Skeletal muscle tissue (tissue), 7 donors: ENCODE measurements around a stretch of chr5.

- PRO-cap, 3 experiments, result no peak in any of the 3 experiments
- RAMPAGE, long total RNA, result no peak
- RRBS, 2 experiments, result no CpG with 5 or more reads among the region's 15 CpGs
Observed at GRCh38 chr5:133932369-133933357, 35.8 kb downstream of the C5orf15 start.

DNA sequence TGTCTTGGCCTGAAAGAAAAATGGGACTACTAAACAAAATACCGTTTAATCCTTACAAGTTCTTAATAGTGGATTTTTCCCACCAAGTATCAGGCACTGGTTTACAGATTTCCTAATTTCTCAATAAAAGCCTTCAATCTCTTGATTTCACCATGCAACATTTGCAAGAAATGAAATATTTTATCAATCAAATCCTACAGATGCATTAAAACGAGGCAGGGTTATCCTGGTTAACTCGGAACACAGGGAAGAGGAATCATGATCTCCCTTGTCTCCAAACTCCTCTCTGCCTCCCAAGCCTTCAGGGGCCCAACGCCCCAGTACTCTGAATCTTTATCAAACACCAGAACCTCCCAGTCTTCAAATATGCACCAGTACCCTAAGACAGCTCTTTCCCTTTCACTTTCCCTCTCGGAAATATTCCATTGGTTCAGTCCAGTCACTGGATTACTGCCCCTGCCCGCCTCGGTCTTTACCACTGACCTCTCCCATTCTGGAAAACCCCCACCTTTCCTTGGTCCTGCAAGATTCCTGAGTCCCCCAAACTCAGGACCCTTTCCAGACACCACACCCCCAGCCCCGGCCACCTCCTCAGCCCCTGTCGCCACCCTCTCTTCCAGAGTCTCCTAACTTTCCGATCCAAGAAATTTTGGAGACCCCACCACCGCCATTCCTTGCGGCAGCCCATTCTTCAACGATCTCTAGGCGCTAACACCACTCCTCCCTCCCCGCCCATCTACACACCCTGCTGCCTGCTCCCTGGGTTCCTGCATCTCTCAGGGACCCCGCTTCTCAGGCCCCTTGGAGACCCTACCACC, 765 bp downstream of the C5orf15 start:
- PRO-cap, 3 experiments, result no peak in any of the 3 experiments
- RAMPAGE, long total RNA, result no peak
- RRBS, 2 experiments, result no CpG with 5 or more reads among the region's 16 CpGs

DNA sequence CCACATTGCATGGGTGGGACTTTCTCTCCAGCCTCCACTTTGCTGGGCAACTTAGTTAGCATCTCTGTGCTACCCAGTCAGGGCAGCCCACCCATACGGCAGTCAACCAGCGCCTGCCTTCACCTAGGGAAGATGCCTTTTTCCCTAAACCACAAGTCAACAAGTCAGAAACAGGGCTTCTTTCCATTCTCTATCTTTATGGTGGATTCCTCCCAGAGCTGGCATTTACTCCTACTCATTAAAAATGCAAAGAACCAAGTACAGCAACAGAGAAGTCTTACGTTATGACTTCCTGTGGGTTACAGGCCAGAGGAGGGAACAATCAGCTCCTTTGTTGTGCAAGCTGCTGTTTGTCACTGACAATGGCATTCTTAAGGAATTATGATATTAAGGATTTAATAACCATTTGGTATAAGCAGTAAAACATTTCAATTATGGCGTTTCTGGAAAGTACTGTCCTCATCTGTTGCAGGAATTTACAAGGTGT, 48.9 kb upstream of the VDAC1 start:
- PRO-cap, 3 experiments, result no peak in any of the 3 experiments
- RAMPAGE, long total RNA, result no peak
- RRBS, 2 experiments, result no CpG with 5 or more reads among the region's 4 CpGs

GRCh38 chr5:134079571-134080161, 34.8 kb upstream of the TCF7 start:
- PRO-cap, 3 experiments, result no peak in any of the 3 experiments
- RAMPAGE, long total RNA, result no peak
- RRBS, 2 experiments, result 76 to 80% methylated on average over 1 of the region's 6 CpGs

- PRO-cap, 3 experiments, result no peak in any of the 3 experiments
- RAMPAGE, long total RNA, result no peak
- RRBS, 2 experiments, result no CpG with 5 or more reads among the region's 12 CpGs
Observed at GRCh38 chr5:134122063-134123164, 7.9 kb downstream of the TCF7 start.

DNA sequence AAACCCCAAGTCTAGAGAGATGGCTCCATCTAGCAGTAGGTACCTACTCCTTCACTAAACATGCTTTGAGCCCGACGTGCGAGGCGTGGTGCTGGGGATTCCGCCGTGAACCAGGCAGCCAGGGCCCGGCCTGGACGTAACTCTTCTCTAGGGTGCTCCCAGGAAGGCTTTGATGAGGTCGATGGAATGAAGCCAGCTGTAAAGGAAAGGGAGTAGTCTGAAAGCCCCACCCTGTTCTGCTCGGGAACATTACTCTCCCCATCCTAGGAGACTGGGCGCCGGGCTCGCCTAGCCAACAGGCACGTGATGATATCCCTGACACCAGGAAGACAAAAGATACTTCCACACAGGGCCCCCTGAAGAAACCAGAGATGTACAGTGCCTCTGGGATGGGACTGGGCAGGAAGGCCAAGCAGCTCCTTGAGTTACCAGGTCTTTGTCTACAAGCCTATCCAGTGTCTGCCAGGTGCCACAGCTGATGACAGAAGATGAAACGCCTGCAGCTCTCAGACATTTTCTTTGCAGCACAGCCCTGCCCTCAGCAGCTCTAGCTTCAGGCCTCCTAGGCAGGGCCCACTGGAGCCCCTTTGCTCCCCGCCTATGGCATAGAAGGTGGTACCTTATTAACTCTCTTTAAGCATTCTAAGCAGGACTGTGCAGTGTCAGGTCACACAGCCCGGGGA, 1.1 kb upstream of the SKP1 start:
- PRO-cap, 3 experiments, result no peak in any of the 3 experiments
- RAMPAGE, long total RNA, result no peak
- RRBS, 2 experiments, result 67% methylated on average over 1 of the region's 17 CpGs; no CpG with 5 or more reads in 1 of the 2 experiments

GRCh38 chr5:134190999-134191696, 14.4 kb upstream of the SKP1 start:
- PRO-cap, 3 experiments, result no peak in any of the 3 experiments
- RAMPAGE, long total RNA, result no peak
- RRBS, 2 experiments, result no CpG with 5 or more reads among the region's 3 CpGs

DNA sequence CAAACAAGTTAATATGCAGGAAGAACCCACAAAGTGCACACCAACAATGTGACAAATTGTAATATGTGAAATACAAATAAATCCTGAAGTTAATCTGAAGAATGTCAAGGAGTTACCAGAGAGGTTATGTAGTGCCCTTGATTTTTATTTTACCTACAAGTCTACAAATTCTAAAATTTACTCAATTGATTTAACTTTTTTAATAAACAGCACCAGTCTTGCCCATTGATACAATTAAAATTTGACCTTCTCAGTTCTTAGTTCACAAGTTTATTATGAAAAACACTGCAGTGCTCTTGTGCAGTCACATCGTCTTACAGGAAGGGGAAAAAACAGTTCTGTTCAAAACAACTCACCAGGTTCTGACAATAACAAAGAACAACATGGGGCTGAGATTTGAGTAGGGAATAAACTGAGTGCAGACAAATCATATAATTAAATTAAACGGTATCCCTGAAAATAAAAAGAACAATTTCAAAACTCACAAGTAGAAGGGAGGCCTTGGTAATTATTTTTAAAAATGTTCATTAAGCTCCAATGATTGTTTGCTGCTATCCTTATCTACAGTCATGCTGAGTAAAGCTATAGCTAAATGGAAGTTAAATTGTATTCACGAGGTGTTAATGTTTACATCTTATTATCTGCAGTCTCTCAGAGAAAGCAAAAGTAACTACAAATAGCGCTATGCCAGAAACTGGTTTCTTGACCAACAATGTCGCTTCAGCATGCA, 20.3 kb upstream of the SKP1 start:
- PRO-cap, 3 experiments, result no peak in any of the 3 experiments
- RAMPAGE, long total RNA, result no peak
- RRBS, 2 experiments, result no CpG with 5 or more reads among the region's 5 CpGs

DNA sequence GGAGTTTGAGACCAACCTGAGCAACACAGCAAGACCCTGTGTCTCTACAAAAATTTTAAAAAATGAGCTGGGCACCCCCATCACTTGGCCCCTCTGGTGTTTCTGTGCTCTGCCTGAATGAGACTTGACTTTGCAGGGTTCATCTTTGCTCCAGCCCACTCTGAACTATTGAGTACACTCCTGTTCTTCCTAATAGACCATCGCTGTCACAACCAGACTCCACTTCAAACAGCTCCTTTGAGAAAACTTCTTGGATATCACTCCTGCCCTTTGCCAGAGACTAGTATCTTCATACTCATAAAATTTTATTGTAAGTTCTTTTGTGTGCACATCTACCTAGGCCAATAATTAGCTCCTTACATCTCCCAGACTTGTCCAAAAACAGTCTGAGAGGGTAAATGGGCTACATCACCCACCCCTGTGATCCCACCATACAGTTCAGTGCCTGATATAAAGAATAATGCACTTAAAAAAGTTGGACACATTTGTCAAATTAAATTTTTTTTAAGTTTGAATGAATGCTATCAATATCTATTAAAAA, 24.5 kb upstream of the SKP1 start:
- PRO-cap, 3 experiments, result no peak in any of the 3 experiments
- RAMPAGE, long total RNA, result no peak
- RRBS, 2 experiments, result no CpG with 5 or more reads among the region's 1 CpG

DNA sequence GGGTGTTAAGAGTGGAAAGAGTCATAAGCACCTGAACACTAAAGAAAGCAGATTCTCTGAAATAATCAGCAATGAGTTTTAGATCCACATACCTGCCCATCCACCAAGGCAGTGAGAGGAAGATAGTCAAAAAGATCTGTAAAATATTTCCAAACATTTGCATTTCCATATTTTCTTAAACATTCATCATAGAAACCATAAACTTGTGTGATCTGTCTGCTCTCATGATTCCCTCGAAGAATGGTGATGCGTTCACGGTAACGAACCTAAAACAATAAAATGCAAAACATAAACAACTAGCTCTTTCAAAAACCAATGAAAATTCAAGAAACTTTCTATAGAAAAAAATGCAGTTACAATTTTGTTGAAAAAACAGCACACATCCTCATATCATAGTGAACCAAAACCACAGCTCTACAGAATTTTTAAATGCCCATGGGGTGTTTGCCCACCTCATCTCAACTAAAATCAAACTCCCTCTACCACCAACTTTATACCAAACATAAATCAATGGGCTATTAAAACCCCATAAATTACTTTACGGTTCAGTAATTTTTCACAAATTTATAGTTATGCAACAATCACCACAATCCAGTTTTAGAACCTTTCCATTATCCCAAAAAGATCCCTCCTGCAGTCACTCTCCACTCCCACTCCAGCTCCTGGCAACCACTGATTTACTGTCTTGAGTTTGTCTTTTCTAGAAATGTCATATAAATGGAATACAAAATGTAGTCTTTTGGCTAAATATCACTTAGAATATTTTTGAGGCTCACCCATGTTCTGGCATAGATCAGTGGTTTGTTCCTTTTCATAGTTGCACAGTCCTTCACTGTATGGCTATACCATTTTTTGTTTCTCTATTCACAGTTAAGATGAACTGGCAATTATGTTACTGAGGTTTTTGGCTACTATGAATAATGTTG, 23.9 kb downstream of the PPP2CA start:
- PRO-cap, 3 experiments, result no peak in any of the 3 experiments
- RAMPAGE, long total RNA, result no peak
- RRBS, 2 experiments, result no CpG with 5 or more reads among the region's 5 CpGs

- PRO-cap, 3 experiments, result no peak in any of the 3 experiments
- RAMPAGE, long total RNA, result no peak
- RRBS, 2 experiments, result no CpG with 5 or more reads among the region's 7 CpGs
Observed at GRCh38 chr5:134223889-134224408, 1.9 kb downstream of the PPP2CA start.

GRCh38 chr5:134397136-134398338, 14.1 kb downstream of the CDKN2AIPNL start:
- PRO-cap, 3 experiments, result no peak in any of the 3 experiments
- RAMPAGE, long total RNA, result no peak
- RRBS, 2 experiments, result no CpG with 5 or more reads among the region's 6 CpGs

DNA sequence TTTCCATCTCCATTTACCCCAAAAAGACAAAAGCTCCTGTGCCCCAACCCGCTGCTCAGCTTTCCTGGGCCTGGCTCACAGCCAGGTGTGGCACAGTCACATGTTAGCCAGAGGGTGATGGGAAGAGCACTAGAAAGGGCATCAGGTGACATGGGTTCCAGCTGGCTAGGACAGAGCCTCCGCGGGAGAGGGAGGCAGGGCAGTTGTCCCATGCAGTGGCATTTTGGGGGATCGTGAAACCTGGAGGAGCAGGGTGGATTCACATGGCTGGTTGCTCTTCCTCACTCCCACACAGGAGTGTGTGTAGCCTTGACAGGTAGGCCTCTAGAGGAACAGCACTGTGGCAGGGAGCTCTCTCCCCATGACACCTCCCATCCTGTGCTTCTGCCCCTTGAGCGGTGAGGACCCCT, 47.5 kb upstream of the CDKN2AIPNL start:
- PRO-cap, 3 experiments, result peak in 1 of 3 experiments; most common plus-strand start position 148 of the sequence (in 1); most common minus-strand start position 66 of the sequence (in 1)
- RAMPAGE, long total RNA, result no peak
- RRBS, 2 experiments, result no CpG with 5 or more reads among the region's 5 CpGs

GRCh38 chr5:134503235-134503784, 22.2 kb upstream of the JADE2 start:
- PRO-cap, 3 experiments, result peak in 2 of 3 experiments; most common plus-strand start chr5:134503649 (in 1); most common minus-strand start chr5:134503601 (in 1)
- RAMPAGE, long total RNA, result no peak
- RRBS, 2 experiments, result no CpG with 5 or more reads among the region's 6 CpGs

DNA sequence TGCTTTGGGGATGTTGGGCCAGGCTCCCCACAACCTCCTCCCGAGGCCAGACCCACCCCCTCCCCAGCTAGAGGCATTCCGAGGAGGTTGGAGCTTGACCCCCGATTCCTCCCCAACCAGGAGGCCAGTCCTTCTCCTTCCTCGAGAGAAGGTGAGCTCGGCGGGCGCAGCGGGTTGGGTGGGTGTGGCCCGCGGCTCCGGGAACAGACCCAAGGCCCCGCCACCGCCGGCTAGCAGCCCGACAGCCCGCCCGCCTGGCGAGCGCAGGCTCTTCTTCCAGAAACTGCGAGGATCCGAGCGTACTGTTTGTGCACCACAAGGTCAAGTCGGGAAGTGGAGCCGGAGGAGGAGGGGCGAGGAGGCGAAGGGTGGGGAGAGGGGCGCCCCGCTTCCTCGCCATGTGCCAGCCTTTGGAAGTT, 1.4 kb upstream of the JADE2 start:
- PRO-cap, 3 experiments, result peak in 3 of 3 experiments; most common plus-strand start position 279 of the sequence (in 3); most common minus-strand start position 285 of the sequence (in 2)
- RAMPAGE, long total RNA, result no peak
- RRBS, 2 experiments, result 2 to 3% methylated on average over 7 of the region's 29 CpGs

- PRO-cap, 3 experiments, result no peak in any of the 3 experiments
- RAMPAGE, long total RNA, result no peak
- RRBS, 2 experiments, result no CpG with 5 or more reads among the region's 4 CpGs
Observed at GRCh38 chr5:134541780-134542127, 16.3 kb downstream of the JADE2 start.

DNA sequence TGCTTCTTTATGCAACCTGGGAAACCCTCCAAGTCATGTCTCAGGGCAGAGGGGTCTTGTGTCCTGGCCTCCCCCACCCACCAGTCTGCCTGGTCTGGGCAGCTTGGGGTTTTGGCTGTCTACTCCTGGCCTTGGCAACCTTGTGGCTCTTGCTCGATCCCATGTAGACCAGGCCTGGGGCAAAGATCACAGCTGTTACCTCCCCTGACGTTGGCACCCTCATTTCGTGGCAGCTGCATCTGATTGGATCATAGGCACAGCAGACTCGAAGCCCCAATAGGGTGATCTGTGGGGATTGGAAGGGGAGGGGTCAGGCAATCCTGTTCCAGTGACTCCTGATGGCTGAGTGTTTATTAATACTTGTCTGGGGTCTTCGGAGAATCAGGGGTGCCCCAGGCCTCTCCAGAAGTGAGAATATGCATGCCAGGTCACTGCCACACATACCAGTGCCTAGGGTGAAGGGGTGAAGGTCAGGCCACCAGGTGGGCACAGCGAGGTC, 28.5 kb downstream of the JADE2 start:
- PRO-cap, 3 experiments, result no peak in any of the 3 experiments
- RAMPAGE, long total RNA, result no peak
- RRBS, 2 experiments, result no CpG with 5 or more reads among the region's 6 CpGs

GRCh38 chr5:134591244-134591753, 41.3 kb downstream of the SAR1B start:
- PRO-cap, 3 experiments, result no peak in any of the 3 experiments
- RAMPAGE, long total RNA, result no peak
- RRBS, 2 experiments, result no CpG with 5 or more reads among the region's 5 CpGs

- PRO-cap, 3 experiments, result no peak in any of the 3 experiments
- RAMPAGE, long total RNA, result no peak
- RRBS, 2 experiments, result no CpG with 5 or more reads among the region's 8 CpGs
Observed at GRCh38 chr5:134649380-134649967, 889 bp downstream of the SEC24A start.

DNA sequence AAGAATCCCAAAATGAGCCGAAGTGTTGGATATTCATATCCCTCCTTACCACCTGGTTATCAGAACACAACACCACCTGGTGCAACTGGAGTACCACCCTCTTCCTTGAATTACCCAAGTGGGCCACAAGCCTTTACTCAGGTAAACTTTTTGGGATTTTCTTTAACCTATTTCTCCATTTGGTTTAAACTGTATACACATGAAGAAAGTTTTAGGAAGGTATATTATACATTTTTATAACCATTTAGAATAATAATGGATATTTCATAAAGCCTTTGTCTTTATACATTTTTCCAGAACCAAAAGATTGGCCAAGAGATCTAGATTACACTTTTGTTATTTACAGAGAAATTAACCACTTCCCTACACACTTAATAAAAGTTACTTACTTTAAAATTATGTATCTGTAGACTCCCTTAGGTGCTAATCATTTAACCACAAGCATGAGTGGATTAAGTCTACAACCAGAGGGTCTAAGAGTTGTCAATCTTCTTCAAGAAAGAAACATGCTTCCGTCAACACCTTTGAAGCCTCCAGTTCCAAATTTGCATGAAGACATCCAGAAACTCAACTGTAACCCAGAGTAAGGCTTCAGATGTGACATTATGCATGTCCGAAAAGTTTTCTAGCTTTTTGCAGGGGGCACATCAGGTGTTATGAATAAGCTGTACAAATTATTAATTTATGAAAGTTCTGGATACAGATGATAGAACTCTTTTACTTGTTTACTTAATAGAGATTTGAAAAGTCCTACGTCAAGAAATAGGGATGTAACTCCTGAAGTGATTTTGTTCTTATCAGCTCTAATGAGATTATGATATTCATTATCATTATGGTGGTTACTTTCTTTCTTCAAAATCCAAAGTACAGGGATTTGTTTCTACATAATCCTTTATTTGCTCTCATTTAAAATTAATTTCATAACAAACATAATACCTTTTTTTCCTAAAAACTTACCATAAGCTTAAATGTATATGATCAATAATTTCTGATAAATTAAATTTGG, 26.4 kb downstream of the SEC24A start:
- PRO-cap, 3 experiments, result no peak in any of the 3 experiments
- RAMPAGE, long total RNA, result no peak
- RRBS, 2 experiments, result no CpG with 5 or more reads among the region's 4 CpGs